H7 (cell line): Measurements from ENCODE around the gene IPO9.

GRCh38 chr1:200902502-200903252 is 8.0 kb downstream of the INAVA start:
- RAMPAGE, long total RNA: no peak

GRCh38 chr1:200993346-200993634 is 30.2 kb downstream of the KIF21B start:
- RAMPAGE, long total RNA: no peak

- RAMPAGE, long total RNA: no peak
Measured at GRCh38 chr1:201002064-201002584, 21.4 kb downstream of the KIF21B start.

- RAMPAGE, long total RNA: no peak
Measured at GRCh38 chr1:201021004-201021676, 2.4 kb downstream of the KIF21B start.

DNA sequence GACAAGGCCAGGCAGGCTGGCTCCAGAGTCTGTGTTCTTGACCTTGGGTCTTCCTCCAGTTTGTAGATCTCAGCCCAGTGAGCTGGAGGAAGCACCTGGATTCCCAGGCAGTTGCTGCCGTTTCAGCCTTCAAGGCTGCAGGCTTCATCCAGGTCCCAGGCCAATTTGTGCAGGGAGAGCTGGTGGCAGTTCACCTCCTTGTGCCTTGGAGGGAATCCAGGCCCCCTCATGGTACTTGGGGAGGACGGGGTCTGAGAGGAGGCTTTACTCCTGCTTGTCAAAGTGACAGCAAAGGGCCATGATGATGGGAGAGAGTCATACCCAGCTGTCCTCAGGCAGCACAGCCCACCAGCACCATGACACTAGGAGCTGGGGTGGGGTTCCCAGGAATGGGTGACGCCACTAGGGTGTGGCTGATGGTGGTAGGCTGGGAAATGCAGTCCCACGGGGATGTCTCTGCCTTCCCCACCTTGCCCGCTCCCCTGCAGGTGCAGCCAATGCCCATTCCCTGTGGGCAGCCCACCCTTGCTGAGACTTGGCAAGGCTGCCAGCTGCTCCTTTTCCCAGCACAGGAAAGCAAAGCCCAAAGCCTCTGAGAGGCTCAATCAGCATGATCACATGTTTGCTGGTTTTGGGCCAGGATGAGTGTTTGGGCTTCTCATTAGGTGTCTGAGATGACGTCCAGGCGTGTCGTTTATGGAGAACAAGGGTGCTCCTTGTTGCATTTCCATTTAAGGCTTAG is 27.2 kb downstream of the PKP1 start:
- RAMPAGE, long total RNA: no peak

DNA sequence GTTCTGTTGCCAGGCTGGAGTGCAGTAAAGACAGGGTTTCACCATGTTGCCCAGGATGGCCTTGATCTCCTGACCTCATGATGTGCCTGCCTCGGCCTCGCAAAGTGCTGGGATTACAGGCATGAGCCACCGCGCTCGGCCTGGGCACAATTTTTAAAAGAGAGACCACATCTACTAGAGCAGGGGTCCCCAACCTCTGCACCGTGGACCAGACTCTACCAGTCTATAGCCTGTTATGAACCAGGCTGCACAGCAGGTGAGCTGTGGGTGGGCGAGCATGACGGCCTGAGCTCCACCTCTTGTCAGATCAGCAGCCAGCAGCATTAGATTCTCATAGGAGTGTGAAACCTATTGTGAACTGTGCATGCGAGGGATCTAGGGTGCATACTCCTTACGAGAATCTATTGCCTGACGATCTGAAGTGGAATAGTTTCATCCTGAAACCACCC is 20.8 kb downstream of the TNNT2 start:
- RAMPAGE, long total RNA: no peak

DNA sequence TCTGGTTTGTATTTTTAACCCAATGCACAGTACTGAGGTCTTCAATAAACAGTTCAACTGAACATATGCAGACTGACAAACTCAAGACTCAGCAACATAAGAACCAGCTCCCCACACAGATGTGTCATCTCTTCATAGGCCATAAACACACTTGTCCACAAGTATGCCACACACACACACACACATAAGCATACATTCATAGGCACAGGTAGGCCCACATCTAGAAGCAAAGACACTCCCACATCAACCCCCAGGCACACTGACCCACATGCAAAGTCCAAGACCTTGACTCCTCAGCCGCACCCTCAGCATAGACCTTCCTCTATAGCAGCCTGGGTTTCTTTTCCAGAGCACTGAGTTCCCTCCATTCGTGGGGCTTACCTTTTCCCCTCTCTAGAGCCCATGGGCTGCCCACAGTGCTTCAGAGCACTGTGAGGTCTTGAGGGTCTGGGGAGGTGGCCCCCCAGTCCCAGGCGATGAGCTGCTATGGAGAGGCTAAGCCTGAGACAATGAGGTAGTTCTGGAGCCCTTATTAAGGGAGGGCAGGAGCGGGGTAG is 1.4 kb downstream of the LAD1 start:
- RAMPAGE, long total RNA: no peak

GRCh38 chr1:201422285-201422642 is 734 bp upstream of the TNNI1 start:
- RAMPAGE, long total RNA: no peak

DNA sequence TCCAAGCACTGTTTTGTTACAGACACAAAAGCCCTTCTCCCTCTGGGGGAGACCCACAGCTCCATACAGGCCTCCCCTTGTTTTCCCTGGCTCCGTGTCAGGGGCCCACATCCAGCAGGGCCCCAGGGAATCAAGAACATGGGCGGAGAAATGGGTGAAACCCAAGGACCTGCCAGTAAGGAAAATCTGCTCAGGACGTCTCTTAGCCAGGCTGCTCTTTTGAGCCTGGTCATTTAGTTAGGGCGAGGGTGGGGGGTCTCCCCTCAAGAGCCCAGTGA is 6.7 kb downstream of the CSRP1 start:
- RAMPAGE, long total RNA: no peak

DNA sequence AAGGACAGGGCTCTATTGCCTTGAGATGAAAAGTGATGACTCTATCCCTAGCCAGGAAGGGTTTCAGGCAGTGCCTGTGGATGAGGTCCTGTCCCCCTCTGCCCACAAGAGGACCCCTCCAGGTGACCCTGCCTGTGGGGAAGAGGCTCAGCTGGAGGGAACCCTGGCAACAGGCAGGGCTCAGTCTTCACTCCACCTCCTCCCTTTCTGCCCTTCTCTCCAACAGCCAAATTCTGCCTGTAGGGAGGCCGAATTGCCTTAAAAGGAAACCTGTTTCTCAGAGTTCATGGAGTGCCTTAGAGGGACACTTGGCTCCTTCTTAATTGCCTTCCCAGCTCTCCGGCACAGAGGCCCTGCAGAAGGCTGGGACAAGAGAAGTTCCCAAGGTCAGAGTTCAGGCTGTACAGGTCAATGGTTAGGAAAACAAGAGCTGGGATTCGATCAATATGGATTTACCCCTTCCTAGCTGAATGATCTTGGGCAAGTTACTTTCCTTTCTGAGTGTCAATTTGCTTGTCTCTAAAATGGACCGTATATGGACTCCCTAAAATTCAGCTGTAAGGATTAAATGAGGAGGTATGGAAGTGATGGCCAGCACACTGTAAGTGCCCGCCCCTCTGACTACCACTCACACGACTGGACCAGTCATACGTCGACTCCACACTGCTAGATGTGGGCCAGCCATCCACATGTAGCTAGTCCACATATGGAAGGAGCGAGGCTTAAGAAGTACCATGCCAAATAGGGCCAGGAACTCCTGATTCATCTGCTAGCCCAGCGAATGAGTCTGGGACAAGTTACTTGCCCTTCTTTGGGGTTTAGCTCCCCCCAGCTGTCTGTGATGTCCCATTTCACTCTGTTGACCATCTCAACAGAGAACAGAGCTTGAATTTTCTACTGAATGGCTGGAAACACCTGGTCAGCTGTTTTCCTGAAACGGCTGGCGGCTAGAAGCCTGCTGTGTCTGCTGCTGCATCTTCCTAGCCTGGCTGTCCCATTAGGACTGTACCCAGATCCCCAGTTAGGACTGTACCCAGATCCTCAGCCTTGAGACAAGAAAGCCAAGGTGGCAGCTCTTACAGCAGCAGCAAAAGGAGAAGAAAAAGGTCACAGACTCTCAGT is 6.0 kb downstream of the CSRP1 start:
- RAMPAGE, long total RNA: no peak

GRCh38 chr1:201539565-201540615 is 963 bp downstream of the NAV1 start:
- RAMPAGE, long total RNA: no peak

- RAMPAGE, long total RNA: no peak
Measured at GRCh38 chr1:201721661-201722071, 107.3 kb upstream of the IPO9 start.

DNA sequence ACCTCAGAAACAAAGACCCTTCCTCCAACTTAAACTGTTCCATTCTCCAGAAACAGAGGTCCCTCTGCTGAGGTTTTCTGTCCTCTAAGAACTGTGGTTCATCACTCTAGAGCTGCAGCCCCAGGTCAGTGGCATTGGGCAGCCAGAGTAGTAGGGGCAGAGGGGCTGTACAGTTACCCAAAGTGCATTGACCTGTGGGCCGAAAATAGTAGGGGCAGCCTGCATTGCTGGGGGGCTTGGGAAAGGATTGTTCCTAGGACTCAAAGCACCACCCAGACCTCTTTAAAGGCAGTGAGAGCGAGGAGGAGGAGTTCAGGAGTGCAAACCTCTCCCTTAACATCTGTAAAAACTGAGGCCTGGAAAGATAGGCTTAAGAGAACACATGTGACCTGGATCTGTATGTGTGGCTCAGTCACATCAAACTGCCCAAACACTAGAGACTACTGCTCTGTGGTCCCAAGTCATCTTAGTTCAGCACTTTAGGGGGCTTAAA is 90.6 kb upstream of the IPO9 start:
- RAMPAGE, long total RNA: no peak

DNA sequence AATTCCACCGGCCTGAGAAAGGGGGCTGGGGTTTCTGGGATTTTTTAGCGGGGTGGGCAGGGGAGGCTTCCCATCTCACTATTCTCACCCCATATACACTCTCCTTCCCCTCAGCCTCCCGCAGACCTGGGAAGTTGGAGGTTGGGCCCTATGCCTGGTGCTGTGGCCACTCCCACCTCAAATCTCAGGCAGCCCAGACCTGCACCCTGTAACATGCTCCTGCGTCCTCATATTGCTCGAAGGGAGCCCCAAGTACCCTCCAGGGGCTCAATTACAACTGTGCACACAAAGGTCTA is 88.1 kb upstream of the IPO9 start:
- RAMPAGE, long total RNA: no peak

DNA sequence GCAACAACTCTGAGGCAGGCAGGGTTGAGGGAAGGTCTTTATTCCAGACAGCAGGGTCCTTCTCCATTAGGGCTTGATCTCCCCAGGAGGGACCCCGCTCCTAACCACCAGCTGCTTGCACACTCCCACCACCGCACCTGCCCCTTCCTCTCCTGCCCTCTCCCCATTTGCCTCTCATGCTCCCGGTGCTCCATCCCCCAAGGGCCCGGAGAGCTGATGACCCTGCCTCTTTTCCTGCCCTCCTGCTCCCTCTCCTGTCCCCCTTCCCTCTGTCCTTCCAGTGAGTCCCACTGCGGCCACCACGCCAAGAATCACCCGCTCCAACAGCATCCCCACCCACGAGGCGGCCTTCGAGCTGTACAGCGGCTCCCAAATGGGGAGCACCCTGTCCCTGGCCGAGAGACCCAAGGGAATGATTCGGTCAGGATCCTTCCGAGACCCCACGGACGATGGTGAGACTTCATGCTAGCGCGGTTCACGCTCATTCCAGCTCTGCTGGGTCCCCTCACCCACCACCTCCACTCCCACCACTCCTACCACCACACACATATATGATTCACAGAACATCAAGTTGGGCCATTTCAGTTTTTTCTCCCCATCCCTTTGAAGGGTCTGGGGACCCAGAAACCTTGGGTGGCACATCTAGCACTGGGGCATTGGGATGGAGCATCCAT is 40.6 kb upstream of the IPO9 start:
- RAMPAGE, long total RNA: no peak

GRCh38 chr1:201791243-201791879 is 37.6 kb upstream of the IPO9 start:
- RAMPAGE, long total RNA: no peak

DNA sequence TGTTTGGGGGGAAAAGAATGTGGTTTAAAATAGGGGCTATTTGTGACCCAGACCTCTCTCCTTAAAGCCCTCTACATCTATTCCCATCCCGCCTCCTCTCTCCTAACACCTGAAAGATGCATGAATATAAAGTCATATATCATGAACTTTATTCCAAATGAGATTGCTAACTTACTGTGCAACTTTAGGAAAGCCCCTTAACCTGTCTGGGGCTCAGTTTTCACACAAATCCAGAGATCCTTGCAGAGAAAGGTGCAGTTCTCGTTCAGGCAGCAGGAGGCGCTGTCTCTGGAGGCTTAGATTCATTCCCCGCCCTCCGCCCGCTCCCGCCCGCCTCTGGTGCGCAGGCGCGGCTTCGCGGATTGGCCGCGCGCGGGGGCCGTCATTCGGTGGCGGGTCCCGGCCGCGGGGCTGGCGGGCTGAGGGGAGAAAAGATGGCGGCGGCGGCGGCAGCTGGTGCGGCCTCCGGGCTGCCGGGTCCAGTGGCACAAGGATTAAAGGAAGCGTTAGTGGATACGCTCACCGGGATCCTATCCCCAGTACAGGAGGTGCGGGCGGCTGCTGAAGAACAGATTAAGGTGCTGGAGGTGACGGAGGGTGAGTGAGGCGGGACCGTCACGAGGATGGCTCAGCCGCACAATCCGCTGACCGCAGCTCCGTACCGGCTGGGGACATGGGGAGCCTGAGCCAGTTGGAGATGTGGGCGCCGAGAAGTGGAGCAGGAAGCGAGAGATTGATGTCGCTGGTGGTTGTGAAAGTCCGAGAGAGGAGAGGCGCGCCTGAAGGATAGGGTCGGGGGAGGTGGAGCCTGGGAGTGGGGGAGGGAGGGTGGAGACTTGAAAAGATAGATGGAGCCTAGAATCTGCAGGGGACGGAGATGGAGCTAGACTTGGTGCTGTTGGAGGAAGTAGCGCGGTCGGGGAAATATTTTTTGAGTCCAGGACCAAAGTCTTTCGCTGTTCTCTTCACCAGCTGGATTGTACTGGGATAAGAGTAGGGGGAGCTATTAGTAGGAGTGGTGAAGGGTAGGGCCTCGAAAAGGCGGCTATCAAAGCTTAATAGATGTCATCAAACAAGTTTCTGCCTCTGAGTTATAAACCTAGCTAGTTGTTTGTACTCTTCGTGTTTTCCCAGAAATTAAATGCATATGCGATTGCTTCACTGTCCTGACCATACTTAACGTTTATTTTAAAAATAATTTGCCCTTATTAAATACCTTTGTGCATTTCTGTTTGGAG is at the start of gene IPO9:
Gene IPO9, plus strand, starts transcription at position 382 of the 1,238 bp plus-strand sequence.
- RAMPAGE, long total RNA: start-site peak on the plus strand centred at position 421 of the sequence, 9 bp wide, 143 reads

DNA sequence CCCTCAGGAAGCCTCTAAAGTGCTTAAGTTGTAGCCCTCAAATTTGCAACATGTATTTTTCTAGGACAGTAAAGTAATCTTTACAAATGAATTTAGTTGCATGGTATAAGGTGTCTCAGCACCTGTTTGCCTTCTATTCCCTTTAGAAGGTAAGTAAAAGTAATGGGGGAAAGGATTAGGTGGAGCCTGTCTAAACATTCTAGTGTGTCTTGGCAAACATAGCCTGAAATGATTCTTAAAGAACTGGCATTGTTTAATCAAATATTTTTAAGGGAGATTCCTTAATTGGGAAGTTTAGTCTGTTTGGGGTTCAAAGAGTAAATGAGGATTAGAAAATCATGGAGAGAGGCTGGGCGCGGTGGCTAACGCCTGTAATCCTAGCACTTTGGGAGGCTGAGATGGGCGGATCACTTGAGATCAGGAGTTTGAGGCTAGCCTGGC is 11.8 kb upstream of the SHISA4 start:
- RAMPAGE, long total RNA: no peak

- RAMPAGE, long total RNA: no peak
Measured at GRCh38 chr1:201917332-201918246, 28.8 kb downstream of the LMOD1 start.

DNA sequence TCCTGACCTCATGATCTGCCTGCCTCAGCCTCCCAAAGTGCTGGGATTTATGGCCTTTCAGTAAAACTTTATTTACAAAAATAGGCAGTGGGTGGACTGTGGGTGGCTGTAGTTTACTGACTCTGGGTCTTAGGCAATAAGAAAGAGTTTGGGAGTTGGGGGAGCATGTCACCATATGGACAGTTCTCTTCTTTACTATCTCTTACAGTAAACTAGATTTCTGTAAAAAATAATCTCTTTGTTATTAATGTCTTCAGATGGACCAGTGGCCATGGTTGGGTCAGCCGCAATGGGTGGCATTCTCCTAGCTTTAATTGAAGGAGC is 9.8 kb downstream of the TIMM17A start:
- RAMPAGE, long total RNA: no peak